Duodenum (tissue), 1 donor: Measurements from ENCODE around the gene CHAT.

- PRO-cap: no peak
These were observed 794 bp downstream of the SYT15B start for GRCh38 chr10:47762600-47762996.

GRCh38 chr10:47763610-47763803 lies 115 bp upstream of the SYT15B start:
- PRO-cap: no peak

- PRO-cap: no peak
These were observed 23.8 kb downstream of the NPY4R2 start for GRCh38 chr10:47942182-47942705.

DNA sequence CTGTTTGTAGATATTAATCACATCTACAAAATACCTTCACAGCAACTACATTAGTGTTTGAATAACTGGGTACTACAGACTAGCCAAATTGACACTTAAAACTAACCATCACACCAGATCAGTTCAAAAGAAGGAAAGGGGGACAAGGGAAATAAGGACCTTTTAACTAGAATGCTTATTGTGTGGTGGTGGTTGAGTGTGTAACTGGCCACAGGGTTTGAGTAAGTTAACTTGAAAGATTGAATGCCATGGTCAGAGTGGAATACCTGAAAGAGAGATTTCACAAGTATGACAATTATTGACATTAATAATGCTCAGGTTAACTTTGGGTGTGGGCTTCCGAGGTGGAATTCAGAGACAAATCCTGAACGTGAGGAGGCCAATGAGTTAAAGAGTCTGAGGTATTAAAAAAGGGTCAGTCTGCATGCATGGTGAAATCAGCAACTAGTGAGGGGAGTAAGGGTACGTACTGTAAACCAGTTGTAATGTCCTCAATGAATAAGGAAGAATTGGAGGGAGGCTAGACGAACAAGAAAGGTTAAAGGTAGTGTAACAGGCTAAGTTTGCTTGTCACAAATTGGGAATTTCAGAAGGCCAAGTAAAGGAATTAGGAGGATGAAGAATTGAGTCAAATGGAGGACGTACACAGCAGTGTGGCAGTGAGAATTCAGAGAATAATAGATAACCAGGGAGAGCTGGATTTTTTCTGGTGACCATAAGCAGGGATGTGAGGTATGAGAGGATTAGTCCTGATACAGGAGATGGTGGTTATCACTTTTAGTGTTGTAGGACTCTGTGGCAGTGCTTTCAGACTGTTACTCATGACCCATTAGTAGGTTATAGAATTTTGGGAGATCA lies 12.0 kb downstream of the MAPK8 start:
- PRO-cap: no peak

GRCh38 chr10:48354101-48354778 lies 47.8 kb downstream of the MAPK8 start:
- PRO-cap: no peak

GRCh38 chr10:48369972-48370820 lies 63.7 kb downstream of the MAPK8 start:
- PRO-cap: no peak

- PRO-cap: no peak
These were observed 129.6 kb downstream of the MAPK8 start for GRCh38 chr10:48435791-48436800.

DNA sequence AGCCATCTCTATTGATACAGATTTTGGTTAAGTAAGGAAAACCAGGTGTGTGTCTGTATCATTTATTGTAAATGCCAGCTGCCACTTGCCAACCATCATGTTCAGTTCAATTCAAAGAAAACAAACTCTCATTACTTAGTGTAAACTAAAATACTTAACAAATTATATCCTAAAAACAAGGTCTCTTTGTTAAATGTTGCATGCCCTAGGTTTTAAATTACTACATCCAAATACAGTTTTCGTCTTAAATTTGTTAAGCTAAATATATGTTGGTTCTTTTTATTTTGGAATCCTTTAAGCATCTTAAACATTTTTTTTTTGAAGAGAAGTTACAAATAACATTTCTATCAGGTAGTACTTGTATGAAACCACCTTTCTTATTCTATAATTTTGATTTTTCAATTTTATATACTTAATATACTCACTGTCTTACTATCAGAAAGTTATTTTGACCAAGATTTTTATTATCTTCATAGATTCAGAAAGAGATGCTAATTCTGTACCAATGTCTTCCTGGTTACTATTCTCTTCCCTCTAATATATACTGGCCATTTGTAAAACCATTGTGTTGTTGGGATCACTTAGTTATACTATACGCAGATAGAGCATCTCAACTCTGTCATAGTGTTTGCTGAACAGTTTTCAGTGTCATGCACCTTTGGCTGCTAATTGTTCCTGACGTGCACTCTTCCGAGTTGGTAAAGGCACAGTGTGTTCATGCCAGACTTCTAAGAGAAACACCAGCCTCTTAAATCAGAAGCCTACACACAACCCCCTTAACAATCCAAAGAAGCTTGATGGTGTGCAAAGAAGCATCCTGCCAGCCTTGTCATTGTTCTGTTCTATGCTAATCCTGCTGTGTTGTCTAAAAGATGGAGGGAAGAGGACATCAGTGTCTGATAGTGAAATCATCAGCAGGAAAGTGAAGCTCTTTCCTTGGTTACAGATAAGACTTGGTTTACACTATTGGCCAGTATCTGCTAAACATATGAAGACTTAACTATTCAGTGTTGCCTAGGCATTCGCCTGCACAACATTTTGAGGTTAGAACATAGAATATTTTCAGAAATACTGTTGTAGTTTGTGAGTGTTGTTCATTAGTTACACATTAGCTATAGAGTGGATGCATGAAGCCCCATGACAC lies 130.9 kb downstream of the MAPK8 start:
- PRO-cap: no peak

DNA sequence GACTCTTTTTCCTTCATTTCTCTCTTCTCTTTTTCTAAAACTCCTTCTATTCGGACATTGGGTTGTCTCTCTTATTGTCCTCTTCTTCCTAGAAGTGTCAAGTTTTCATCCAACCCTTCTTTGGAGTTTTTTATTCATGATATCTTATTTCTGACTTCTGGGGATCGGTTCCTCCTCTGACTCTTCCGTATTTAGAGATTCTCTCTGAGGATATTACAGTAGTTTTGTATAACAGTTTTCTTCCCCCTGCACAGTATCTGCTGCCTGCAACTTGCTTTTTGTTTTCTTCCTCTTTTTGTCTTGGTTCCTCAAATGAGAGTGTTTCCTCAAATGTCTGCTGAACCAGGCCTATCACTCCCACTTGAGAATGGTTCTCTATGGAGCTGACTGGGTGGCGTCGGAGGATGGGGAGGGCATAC lies 27.8 kb downstream of the ARHGAP22 start:
- PRO-cap: no peak

DNA sequence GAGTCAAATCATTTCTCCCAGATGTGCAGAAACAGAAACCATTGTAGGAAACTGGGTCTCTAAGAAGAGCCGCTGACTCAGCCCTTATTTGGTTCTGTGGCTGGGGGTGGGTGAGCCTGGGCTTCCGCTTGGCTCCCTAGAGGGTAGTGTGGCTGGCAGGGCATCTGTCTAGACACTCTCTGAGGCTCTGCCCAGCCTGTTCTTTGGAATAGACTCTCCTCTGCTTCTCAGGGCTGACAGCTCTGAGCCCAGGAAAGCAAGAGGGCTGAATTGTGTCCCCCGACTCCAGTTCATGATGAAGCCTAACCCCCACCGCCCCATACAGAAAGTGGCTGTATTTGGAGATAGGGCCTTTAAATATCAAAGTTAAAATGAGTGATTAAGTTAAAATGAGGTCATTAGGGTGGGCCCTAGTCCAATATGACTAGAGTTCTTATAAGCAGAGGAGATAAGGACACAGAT lies 29.6 kb upstream of the ARHGAP22 start:
- PRO-cap: no peak

DNA sequence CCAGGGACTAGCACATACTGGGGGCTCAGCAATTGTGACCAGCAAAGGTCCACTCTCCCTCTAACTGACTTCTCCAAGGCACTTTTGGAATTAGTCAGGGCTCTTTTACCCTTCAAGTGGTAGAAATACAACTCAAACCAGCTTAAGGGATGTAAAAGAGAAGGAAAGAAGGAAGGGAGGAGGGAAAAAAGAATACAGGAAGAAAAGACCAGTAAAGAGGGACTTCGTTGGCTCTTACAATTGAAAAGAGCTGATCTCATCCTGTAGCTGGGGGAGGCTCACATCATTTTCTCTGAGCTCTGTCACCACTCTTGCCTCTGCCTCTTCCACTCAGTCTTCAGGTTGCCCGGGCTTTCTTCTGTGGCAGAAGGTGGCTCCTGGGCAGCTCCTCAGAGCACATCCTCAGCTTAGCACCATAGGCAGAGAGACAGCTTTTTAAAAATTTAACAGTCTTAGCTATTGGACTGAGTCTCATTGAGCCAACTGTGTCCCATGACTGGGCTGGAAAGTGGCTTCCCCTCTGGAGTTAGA lies 119.0 kb downstream of the WDFY4 start:
- PRO-cap: unidirectional peak, minus-strand start at position 357 of the sequence

GRCh38 chr10:49183648-49184065 lies 4.5 kb downstream of the TMEM273 start:
- PRO-cap: bidirectional peak, plus-strand start at chr10:49183875, minus-strand start at chr10:49183806

DNA sequence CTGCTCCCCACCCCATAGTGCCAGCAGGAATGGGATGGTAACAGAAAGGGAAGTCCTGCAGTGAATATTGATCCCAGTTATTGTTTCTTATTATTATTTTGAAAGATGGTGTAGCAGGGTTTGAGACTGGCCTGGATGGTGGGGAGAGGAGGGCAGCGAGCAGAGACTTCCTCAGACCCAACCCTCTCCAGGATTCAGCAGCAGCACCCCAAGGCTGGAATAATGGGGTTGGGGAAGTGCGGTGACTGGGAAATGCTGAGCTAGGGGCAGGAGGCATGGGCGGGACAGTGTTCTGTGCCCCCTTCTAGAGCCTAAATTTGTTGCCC lies at the start of gene CHAT:
Gene CHAT, plus strand, starts transcription at position 251 of the 326 bp plus-strand sequence.
- PRO-cap: no peak

DNA sequence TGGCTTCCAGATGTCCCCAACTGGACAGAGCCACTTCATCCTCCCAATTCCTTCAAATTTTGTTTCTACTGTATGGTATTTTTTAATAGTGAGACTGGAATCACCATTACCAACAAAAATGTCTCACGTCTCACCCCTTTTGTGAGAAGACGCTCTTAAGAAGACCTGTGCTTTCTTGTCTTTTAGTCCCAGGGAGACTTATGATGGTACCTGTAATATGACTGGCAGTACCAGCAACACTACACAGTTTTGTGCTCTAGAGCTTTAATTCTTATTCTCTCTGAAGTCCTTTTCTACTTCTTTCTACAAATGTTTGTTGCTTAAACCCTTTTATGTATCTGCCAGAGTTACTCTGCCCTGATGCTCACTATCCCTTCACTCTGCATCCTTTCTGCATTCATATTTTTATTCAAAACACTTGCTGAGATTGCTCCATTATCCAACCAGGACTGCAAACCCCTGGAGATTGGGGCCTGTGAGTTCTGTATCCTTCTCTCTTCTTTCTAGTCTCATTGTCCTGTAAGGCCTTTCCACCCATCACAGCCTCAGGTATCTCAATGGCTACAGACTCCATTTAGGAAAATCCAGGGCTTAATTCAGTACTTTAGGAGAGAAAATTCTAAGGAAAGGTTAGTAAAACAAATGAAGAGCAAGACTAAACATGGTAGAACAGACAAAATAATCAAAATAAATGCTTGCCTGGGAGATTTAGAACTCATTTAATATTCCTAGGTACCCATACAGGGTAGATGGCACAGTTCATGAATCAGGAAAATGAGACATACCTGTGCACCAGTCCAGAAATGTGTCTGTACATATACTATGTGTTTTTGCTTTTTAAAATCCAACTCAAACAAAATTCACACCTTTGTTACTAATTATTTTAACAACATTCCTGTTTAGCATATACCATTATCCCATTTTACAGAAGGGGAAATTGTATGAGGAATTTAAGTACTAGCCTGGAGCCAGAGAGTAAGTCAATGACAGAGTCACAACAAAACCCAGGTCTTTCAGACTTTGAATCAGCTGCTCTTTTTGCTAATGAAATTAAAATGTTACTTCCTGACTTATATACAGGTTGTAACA lies 82.1 kb upstream of the ASAH2 start:
- PRO-cap: no peak

DNA sequence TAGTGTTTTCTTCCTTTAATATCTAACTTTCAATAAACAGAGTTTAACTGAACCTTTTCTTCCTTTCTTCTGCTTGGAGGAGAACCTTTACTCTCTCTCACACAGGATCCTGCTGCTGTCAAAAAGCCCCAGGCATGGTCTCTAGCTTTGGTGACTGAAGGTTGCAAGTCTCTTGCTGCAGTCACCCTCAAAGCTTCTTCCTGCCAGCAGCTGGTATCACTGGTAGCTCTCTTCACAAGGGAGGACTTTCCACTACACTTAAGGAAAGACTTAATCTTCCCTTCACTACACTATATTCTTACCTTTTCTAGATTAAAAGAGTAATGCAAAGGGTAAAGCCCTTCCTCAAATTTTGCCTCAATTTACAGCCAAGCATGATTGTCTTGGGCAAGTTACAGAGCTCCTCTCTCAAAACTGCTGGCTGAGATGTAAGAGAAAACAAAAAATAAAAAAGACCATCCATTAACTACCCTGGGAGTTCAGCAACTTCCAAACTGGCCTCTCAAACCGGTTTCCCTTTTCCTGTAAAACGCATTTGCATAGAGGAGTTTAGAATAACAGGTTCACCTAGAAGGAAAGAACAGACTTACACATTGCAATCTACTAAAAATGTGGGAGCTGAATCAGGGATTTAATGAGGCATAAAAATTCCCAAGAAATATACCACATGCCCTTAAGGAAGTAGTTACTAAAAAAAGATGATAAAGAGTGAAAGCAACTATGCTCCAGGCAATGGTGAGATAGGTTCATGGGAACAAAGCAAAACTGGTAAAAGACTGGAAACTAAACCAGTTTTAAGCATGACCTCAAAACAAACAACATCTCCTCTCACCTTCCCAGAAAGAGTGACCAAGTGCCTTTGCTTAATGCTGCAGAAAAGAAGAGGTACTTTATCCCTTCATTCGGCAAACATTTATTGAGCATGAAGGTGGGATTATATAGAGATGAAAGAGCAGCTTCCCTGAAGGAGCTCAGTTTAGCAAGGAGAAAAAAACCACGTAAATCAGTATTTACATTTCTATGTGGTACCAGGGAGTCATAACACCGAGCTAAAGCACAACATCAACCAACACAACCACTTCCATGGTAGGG lies 153.0 kb downstream of the SGMS1 start:
- PRO-cap: no peak

GRCh38 chr10:50512929-50513692 lies 110.6 kb downstream of the SGMS1 start:
- PRO-cap: no peak

GRCh38 chr10:50619678-50620673 lies 3.8 kb downstream of the SGMS1 start:
- PRO-cap: no peak

DNA sequence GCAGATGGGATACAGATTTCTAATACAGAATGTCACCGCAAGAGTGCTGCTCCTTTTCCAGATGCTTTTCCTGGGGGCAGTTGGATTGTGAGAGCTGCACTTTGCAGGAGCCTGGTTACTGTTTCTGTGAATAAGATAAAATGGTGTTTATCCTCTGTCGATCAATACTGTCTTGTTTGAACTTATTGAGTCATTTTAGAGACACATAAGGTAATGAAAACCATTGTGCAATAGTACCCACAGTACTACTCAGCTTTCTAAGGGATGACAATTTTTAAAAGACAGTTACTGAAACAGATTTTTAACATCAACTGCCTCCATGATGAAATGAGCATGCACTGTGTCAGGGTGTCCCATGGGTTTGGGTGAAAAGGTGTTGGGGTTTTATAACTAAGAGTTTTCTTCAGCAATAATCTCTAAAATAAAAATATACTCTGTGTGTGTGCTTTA lies 2.8 kb downstream of the A1CF start:
- PRO-cap: no peak

- PRO-cap: no peak
These were observed 272.5 kb downstream of the PRKG1 start for GRCh38 chr10:51346664-51347377.

GRCh38 chr10:51659677-51660379 lies 39.6 kb downstream of the CSTF2T start:
- PRO-cap: no peak